ENCODE data around the gene ECHDC1.

DNA sequence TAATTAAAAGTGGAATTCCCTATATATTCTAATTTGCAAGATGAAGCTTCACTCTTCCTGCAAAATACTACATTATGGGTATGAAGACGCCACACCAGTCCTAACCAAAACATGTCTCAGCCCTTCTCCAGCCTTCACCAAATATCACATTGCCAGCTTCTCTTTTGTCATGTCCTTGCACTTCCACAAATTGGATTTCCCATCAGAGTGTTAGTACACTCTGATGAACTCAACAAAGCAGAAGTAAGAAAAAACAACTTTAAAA lies 62.4 kb upstream of the RNF146 start:
- PRO-cap, result no peak

- PRO-cap, result no peak
Measured at GRCh38 chr6:127267006-127268085, 682 bp downstream of the RNF146 start.

DNA sequence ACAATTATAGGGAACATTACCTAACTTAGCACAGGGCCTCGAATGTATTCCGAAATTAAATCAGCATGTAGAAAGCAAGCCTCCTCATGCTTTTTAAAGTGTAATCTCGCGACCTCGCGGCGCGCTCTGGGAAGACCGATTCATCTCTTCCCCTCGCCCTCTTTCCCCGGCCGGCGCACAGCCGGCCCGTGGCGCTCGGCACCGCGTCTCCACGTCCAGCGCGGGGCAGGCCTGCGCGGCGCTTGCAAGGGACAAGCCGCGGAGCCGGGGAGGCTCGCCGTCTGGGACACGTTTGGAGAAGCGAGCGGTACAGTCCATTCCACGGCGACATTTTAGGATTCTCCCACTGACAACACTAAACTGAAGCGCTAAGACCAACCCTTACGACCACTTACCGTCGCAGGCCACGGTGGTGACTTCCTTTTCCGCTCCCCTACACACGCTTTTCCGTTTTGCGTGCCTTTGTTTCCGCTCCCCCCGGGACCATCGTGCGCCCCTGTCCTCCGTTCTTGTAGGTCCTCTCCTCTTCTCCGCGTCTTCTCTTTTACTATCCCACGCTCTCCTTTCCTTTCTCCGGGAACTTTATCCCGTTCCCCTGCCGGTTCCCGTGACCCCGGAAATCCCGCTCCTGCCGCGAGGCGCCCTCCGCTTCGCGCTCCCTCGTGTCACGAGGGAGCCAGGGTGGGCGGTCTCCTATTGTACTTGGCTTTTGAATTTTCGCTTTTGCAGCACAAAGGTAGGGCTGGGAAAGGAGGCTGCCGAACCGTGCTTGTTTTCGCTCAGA lies at the start of gene ECHDC1:
Gene ECHDC1, minus strand, starts transcription at position 669 of the 784 bp plus-strand sequence.
- PRO-cap, result bidirectional peak, plus-strand start at position 247 of the sequence, minus-strand start at position 222 of the sequence; bidirectional peak, plus-strand start at position 465 of the sequence, minus-strand start at position 357 of the sequence; bidirectional peak, plus-strand start at position 733 of the sequence, minus-strand start at position 541 of the sequence

DNA sequence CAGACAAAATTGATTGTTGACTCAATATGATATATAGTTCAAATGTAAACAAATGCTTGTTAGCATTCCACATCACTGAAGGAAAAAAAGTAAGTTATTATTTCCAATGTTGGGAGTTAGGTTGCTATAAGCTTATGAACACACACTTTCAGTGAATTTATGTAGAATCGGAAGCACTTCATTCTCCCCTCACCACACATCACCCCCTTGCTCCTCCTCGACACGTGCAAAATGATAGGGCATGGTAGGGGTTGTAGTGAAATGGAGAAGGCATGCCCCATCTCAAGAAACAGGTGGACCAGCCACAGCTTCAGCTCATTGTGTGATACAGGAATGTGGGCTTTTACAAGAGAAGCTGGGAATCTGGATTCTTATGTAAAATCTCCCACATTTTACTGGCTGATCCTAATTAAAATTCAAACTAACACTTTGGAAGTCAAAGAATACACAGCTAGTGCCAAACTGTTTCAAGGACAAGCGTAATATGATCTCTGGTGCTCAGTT lies 24.1 kb upstream of the KIAA0408 start:
- PRO-cap, result no peak

DNA sequence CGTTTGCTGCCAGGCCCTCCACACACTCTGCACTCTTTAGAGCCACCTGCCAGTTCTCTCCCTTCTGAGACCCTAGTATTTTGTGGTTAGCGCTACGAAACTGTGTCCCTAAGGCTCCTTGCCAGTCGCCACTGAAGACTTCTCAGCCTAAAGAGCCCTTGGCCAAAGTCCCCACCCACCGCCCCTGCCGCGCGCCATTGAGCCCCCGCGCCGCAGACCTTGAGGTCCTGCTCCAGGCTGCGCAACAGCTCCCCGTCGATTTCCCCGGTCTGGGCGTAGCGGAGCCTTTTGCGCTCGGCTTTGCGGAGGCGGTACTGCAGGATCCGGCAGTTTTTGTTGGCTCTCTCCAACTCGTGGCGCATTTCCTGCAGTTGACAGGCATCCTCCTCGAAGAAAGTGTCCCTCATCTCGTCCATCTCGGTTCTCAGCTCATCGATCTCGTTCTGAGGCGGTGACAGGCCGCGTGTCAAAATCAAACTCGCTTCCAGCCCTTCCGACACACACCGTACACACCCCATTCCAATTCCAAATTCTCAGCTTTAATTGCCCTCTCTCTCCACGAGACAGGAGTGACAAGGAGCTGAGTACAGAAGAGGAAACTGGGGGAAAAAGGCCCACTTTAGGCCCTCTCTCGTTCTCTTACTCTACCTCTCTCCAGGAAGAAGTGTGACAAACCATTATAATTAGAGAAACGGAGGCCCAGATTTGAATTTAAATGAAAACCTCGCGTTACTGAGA lies 55.6 kb upstream of the KIAA0408 start:
- PRO-cap, result unidirectional peak, minus-strand start at position 263 of the sequence

DNA sequence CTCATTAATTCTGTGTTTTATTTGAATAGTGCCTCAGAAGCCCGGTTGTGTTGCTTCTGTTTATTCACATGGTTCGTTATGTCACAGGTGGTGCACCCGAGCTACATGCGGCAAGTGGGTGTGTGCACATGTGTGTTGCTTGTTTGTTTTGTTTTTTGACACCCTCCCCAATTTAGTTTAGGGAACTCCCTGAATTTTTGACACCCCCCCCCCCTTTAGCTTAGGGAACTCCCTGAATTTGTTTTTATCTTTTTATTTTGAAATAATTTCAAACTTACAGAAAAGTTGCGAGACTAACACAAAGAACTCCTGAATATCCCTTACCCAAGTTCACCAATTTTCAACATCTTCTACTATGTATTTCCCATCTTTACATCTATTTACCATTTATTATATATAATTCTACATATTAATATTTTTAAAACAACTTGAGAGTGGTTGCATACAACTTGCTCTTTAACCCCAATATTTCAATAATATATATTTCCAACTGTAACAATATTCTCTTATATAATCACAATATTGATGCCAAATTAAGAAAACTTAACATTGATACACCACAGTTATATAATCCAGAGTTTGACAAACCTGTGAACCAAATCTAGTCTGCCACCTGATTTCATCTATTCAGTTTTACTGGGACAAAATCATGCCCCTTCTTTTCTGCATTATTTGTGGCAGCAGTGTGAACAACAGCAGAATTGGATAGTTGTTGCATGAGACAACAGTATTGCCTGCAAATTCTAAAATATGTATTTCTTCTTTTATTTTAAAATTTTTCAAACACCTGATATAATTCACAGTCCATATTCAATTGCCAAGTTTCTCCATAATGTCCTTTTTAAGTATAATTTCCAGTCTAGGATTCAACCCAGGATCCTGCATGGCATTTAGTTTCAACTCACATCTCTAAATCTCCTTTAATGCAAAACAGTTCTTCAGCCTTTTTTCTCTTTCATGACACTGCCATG lies 47.9 kb downstream of the PTPRK start:
- PRO-cap, result no peak

DNA sequence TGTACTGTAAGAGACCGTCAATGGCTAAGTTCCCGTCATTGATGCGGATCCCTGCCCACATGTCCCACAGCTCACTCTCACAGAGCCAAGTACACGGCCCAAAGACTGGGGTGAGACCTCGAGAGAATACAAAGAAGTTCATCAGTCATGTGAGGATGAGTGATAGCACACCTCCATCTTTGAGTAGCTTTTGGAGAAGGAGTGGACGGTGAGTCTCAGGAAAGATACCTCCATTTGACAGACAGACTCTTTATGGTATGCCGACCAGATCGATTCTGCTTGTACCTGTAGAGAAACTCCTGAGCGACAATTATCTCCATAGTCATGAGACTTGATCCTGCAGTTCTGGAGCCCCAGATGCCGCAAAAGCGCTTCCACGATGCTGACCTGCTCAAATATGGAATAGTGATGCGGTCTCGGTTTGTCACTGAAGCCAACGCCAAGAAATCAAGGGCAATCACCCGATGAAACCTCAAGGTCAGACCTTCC lies 46.3 kb downstream of the LAMA2 start:
- PRO-cap, result no peak

- PRO-cap, result no peak
Measured at GRCh38 chr6:129501307-129501843, 208.6 kb downstream of the ARHGAP18 start.

DNA sequence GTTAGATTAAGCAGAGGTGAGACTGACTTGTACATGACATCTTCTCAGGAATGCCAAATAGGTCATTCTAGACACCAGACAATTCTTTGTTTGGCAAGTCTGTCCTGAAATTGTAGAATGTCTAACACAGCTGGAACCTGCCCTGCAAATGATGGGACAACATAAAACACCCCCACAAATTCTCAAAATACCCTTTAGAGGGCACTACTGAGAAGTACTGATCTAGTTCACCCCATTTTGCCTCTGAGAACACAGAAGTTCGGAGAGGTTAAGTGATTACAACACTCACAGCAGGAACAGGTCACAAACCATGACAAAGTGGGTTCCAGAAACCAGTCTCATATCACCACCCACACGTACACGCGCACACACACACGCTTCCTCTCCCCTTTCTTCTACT lies 38.2 kb downstream of the ARHGAP18 start:
- PRO-cap, result no peak

- PRO-cap, result no peak
Measured at GRCh38 chr6:129687810-129688269, 22.1 kb downstream of the ARHGAP18 start.

DNA sequence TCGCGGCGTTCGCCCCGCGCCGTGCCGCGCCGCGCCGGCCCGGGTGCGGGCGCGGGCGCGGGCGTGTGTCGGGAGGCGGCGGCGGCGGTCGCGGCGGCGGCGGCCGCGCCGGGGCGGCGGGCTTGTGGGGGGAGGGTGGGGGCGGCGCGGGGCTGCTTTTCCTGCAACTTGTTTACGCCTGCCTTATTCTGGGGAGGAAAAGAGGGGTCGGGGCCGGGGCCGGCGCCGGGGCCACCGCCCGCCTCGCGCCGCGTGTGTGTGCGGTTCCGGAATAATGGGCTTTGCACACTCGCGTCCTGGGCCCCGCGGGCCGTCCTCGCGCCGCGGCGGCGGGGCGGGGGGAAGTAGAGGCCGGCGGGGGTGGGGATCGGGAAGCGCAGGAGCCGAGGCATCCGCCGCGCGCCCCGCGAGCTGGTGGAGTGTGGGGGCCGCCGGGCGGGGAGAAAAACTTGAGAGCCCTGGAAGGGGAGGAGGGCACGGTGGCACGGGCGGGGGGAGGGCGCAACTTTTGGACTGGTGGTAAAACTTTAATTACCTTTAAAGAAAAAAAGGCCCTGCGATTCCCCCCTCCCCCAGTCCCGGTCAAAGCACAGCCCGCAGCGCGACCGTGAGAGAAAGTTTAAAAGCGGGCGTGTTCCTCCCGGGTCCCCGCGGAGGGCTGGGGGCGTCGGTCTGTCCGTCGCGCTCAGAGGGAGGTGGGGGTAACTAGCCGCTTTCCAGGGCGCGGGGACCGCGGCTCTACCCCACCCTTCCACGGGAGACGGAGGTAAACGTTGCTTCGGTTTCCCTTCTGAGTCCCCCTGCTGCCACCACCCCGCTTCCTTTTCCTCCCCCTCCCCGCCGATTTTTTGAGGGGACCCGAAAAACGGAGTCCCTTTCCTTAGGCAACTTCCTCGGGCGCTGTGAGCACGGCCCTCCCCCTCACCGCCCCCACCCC lies 1.8 kb downstream of the L3MBTL3 start:
- PRO-cap, result bidirectional peak, plus-strand start at position 347 of the sequence, minus-strand start at position 317 of the sequence; unidirectional peak, minus-strand start at position 895 of the sequence

GRCh38 chr6:130052624-130053132 lies 34.3 kb downstream of the L3MBTL3 start:
- PRO-cap, result no peak

GRCh38 chr6:130132408-130132842 lies 90.3 kb downstream of the SAMD3 start:
- PRO-cap, result no peak

- PRO-cap, result no peak
Measured at GRCh38 chr6:130368589-130369071, 2.8 kb downstream of the TMEM200A start.

GRCh38 chr6:130377789-130378353 lies 12.1 kb downstream of the TMEM200A start:
- PRO-cap, result no peak

GRCh38 chr6:130981321-130981860 lies 81.7 kb downstream of the EPB41L2 start:
- PRO-cap, result no peak

- PRO-cap, result unidirectional peak, plus-strand start at chr6:131024025
Measured at GRCh38 chr6:131023892-131024303, 39.1 kb downstream of the EPB41L2 start.

- PRO-cap, result unidirectional peak, minus-strand start at chr6:131062655
Measured at GRCh38 chr6:131062072-131062719, 849 bp downstream of the EPB41L2 start.

GRCh38 chr6:131368347-131368924 lies 204.6 kb upstream of the ARG1 start:
- PRO-cap, result no peak

- PRO-cap, result no peak
Measured at GRCh38 chr6:131510041-131510685, 62.9 kb upstream of the ARG1 start.